Bronchus fibroblast of lung (primary cell): Measurements from ENCODE around the gene DNAH14.

GRCh38 chr1:224184664-224184998 is 1.6 kb downstream of the DEGS1 start:
- RAMPAGE, long total RNA: no peak

DNA sequence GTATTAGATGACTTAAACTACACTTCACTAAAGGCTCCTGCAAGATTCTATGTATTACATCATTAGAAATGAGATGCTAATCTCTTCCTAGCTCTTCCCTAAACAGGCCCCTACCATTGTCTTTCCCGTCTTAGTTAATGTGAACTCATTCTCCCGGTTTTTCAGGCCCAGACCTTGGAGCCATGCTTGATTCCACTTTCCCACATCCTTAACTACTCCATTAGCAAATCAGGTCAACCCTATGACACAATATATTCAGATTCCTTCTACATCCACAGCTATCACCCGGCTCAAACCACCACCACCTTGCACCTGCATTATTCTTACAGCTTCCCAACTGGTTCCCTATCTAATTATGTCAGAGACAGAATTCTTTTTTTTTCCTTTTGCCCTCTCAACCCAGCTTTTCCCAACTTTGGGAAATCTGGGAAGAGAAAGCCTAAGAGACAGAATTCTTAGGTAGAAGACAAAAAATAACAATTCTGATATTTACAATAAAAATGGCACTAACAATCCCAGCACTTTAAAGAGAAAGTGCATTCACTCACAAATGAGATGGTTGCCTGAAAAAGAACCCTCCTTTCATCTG is 73.2 kb downstream of the NVL start:
- RAMPAGE, long total RNA: no peak

GRCh38 chr1:224262481-224262883 is 67.5 kb downstream of the NVL start:
- RAMPAGE, long total RNA: no peak

- RAMPAGE, long total RNA: no peak
Observed at GRCh38 chr1:224436860-224437205, 2.2 kb upstream of the WDR26 start.

GRCh38 chr1:224512592-224513180 is 78.1 kb upstream of the WDR26 start:
- RAMPAGE, long total RNA: no peak

DNA sequence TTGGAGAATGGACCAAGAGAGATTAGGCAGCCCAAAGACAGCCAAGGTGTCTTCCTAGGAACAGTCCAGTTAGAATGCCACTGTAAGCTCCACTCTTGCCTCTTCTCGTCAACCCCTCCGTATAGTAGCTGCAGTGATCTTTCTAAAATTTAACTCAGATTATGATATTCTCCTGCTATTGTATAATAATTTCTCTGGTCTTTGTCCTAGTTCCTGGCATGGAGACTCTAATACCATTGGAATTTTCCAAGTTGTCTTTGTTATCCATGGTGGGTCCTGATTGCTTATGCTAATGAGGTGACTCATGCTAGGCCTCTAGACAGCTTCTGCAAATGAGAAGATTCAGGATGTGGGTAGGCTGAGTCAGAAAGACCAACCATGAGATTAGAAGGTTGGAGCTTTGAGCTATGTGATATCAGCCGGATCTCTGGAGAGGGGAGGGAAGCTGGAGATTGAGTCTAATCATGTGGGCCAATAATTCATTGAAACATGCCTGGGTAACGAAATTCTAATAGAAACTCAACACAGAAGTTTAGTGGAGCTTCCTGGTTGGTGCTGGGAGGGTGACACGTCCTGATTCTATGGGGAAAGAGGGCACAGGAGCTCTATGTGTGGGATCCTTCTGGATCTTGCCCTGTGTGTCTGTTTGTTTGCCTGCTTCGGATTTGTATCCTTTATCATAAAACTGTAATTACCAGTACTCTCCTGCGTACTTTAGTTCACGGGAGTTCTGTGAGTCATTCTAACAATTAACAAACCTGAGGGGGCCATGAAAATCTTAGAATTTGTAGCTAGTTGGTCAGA is 73.2 kb upstream of the CNIH3 start:
- RAMPAGE, long total RNA: no peak

GRCh38 chr1:224564325-224564777 is 51.8 kb upstream of the CNIH3 start:
- RAMPAGE, long total RNA: no peak

DNA sequence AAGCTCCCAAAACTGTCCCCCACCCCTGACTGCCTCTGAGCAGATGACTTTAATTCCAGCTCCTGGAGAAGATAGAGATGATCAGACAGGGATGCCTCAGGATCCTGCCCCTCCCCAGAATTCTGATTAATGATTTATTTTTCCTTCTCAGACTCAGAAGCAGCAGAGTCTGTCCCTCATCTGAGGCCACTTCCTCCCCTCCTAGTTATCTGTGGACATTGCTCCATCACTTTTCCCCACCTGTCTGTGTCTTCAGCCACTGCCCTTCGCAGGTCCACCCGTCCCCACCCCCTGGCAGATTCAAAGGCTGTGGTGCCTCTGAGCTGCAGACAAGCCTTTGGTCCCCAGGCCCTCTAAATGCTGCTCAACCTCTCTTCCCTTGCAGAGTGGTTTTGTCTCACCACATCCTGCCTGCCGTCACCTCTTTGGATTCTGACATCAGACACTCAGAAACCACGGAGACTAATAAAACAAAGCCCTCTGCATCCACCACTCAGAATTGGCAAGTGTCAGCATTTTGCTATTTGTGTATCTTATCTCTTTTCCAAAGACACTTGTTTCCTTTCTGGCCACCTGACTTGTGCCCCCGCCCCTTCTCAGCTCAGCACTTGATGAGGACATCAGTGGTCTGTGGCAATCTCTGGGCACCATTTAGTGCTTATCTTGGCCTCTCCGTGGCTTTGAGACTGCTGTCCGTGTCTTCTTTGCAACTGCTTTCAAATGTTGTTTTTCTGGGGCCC is 7.6 kb downstream of the CNIH3 start:
- RAMPAGE, long total RNA: no peak

GRCh38 chr1:224726554-224727366 is 110.6 kb downstream of the CNIH3 start:
- RAMPAGE, long total RNA: no peak

DNA sequence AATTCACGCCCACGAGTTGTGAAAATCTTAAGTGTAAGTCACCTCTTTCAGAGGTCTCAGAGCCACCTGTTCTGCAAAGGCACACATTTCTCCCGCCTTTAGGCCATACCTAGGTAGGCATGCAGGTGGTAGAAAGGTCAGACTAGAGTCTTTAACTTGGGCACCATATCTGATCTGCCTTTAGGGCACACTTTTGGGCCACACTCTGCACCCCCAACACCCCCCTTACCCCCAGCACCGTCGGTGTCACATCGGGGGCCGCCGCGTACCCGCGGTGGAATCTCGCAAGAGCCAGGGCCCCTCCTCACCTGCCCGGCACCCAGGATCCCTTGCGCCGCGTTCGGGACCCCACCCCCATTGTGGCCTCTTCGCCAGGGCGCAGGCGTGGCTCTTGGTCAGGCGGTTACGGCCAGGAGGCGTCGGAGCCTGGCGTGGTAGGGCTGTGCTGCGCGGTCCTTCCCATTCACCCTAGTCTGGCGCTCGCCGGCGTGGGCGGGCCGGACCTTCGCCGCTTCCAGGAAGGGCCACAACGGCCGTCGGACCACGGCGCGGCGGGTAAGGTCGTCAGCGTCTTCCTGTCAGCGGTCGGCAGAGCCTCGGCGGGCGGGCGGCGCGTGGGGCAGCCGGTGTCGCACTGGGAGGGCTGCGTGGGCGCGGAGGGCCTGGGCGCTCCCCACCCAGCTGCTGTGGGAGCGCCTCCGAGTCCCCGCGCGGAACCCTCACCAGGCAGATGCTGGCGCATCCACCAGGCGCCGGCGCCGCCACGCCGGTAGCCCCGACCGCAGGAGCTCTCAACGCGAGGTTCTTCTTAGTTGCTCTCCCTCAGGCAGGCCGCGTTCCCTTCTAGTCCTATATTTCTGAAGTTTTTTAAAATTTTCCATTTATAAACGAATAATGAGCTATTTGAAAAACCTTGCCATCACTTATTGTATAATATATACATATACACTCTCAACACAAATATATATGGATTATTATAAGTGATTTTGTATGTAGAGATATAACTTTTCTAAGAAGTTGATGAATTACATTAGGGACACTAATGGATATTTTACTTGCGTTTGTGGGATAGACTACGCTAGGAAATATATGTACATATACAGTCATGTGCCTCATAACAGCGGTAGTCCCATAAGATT is at the start of gene DNAH14:
TSS of gene DNAH14 (plus strand) at position 395 of the 1,139 bp plus-strand sequence.
- RAMPAGE, long total RNA: start-site peak on the plus strand centred at position 402 of the sequence, 42 bp wide, 54 and 95 reads in 2 replicates; start-site peak on the plus strand centred at position 523 of the sequence, 33 bp wide, 23 and 43 reads in 2 replicates

DNA sequence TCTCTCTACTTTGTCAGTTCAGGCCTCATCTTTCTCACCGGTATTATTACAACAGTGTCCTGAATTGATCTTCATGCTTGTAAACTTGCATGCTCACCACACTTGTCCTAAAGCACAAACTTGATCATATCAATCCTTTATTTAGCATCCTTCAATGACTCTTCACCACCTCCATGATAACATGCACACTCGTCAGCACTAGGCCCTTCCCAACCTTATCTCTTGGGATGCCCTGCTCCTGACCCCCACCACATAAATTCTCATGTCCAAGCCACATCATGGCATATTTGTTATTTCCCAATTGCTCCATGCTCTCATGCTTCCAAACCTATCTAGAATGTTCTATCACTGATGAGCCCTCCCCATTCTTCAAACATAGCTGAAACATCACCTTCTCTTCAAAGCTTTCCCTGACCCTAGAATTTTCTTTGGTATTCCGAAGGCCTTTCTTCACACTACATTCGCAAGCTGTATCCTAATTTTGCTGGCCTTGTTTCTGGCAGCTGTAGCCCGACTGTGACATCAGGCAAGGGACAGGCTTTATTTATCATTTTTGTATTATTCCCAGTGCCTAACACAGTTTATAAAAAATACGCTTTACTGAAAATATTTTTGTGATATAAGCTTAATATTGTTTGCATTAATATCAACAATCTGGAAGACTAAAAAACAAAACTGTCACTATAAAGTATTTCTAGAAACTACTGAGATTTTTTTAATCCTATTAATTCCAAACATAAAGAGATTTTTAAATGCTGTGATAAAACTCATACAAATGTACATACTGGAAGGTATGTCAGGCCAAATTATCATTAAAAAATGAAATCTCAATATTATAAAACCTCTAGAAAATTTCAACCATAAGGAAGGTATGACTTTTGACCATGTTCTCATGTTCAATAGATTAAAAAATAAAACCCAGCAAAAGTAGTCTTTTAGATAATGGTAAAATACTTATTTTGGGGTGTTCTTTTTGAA is 102.8 kb downstream of the ENAH start:
- RAMPAGE, long total RNA: no peak

- RAMPAGE, long total RNA: no peak
Observed at GRCh38 chr1:225651887-225652484, 937 bp downstream of the ENAH start.

DNA sequence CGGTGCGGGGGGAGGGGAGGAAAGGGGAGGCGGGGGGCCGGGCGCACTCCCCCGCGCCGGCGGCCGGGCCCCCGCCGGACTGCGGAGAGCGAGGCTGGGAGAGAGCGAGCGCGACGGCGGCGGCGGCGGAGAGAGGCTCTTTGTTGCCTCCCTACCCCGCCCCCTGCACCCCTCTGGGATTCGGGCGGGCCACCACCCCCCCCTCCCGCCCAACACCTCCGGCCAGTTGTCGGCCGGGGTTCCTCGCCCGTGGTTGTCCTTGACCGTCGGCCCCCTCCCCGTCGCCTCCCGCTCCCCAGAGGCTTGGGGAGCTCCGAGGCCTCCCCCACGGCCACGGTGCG is 267 bp upstream of the ENAH start:
- RAMPAGE, long total RNA: no peak

DNA sequence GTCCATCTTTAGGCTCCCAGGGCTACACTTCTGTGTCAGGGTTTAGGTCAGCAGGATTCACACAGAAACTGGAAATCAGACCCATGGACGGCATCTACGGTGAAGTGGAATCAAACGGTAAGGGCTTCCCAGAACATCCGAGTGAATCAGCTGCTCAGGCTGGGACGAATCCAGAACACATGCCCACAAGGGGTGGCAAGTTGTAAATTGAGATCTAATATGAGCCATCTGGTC is 10.8 kb upstream of the SRP9 start:
- RAMPAGE, long total RNA: no peak

DNA sequence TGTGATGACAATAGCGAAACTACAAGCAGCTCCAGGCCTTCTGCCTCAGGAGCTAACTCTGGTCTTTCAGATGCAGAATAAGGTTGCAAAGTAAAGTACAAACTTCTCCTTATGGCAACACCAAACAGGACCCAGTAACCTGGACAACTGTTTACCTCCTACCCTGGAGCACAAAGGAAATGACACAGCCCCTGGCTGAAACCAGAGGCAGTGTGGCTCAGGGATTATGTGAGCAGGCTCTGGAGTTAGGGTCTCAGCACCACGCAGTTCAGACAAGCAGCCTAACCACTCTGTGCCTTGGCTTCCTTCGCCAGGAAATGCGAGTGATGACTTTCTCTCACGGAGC is 1.2 kb downstream of the TMEM63A start:
- RAMPAGE, long total RNA: no peak

DNA sequence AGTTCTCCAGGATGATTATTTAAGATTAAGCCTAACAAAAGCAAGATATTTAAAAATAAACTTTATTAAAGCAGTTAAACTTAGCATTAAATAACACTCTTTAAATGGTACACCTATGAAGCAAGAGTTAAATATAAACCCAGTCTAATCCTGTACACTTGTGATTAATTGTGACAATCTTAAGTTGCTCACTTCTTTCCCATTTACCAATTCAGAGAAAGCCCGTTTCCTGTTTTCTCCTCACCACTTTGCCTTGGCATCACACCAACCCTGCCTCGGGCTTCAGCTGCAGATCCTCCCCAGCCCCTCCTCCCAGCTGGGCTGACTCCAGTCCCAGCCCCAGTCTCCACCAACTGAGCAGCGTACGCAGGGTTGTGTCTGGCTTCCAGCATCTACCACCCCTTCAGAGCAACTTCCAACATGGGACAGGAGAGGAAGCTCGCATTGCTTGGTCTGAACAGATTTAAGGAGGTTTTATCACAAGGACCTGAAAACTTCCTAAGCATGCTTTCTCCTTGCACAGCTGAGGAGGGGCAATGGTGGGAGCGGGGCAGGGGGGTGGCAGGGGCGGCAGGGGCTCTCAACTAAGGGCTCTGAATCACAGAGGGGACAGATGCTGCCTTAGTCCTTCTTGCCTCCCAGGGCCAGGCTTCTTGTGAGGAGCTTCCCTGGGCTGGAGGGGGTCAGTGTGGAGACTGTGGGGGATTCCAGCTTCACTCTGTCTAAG is 4.1 kb downstream of the PYCR2 start:
- RAMPAGE, long total RNA: no peak

DNA sequence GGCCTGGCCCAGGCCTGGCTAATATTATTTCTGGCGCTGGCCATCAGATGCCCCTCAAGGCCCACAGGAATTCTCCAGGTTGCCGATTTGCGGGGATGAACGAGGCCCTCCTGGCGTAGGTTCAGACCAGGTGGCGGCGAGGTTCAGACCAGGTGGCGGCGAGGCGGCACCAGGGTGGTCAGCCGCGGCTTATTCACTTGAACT is 425 bp upstream of the PYCR2 start:
- RAMPAGE, long total RNA: no peak

DNA sequence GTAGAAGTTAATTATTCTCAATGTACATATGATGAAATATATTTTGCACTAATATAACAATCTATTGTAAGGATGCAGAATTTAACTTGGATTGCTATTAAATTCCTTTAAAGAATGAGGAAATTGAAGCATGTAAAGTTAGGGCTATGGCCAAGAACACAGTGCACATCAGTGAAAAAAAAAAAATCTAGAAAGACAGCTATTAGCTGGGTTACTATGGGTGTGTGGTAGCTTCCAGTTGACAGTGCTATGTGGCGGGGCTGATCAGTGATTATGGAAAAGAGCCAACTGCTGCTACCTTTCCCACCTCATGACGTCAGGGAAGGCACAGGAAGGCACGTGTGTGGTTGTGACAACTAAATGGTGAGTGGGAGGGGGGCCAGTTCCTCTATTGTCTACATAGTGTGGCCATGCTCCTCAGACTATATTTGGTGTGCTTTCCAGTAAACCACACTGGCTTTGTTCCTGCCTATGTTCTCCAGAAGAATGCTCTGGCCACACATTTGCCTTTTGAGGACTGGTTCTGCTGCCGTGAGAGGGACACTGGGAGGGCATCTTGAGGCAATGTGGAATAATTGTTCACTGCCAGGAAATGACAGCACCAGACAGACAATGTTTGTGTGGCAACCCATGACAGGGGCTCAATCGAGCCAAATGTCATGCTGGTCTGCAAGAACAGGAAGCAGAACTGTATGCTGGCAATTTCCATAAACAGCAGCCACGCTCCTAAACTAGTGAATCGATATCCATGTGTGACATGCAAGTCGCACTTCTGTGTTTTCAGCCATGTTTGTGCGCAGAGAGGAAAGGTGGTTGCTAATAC is 2.9 kb upstream of the SDE2 start:
- RAMPAGE, long total RNA: no peak

DNA sequence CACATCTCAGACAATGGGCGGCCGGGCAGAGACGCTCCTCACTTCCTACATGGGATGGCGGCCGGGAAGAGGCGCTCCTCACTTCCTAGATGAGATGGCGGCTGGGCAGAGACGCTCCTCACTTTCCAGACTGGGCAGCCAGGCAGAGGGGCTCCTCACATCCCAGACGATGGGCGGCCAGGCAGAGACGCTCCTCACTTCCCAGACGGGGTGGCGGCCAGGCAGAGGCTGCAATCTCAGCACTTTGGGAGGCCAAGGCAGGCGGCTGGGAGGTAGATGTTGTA is 52.8 kb downstream of the H3-3A start:
- RAMPAGE, long total RNA: no peak

DNA sequence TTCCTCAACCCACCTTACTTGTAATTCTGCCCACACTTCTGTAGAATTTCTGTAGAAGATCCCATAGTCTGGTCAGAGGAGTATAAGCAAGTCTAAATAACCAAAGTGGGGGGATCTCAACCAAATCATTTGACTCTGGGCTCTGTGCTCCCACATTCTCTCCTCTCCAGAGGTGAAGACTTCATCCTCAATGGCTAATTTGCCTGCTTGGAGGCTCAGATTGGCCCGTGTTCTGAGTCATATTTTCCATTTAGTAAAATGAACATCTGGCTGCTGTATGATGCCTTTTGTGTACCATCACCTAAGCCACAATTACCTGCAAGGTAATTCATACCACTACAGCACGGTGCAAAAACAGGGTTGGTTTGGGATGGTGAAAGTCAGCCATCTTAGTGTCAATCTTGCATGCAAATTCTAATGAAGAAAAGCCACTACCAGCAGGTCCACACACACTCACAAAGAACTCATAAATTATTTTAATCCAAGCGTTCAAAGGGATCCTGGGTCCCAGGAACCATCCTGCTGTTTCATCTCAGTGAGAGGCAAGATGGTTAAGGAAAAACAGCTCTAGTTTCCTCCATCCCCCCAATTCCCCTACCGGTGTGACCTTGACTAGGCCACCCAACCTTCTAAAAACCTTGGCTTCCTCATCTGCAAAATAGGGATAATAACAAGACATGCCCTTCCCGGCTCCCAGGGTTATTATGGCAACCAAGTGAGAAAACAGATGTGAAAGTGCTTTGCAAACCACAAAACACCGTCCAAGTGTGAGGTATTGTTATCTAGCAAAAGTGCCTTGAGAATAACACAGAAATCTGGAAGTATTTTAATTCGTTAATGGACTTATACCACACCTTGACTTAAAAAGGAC is 63.0 kb downstream of the ITPKB start:
- RAMPAGE, long total RNA: no peak